Endodermal cell (in vitro differentiated cells): ENCODE measurements around the genes TXK and SCFD2.

GRCh38 chr4:47851686-47852075 is 13.8 kb upstream of the CORIN start:
- PRO-cap = no peak

- PRO-cap = no peak
These were observed at the start of gene TXK for GRCh38 chr4:48133532-48134703. Gene TXK (minus strand): TSS chr4:48134250.

GRCh38 chr4:48331555-48332039 is 9.7 kb upstream of the SLAIN2 start:
- PRO-cap = no peak

DNA sequence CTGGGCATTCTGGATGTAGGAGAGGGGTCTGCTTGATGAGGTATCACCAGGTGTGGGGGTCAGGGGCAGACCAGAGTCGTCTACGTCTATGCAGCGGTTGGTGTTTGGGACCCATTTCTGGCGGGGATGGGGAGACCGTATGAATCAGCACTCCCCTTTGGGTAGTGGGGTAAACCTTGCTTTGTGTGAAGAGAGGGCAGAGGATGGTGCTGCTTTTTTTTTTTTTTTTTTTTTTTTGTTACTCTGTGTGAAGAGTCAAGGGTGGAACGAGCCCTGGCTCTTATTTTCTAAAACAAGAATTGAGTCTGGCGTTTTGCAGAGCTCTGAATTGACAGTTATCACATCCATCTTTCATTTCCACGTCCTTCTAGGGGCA is 1.2 kb downstream of the SLAIN2 start:
- PRO-cap = no peak

DNA sequence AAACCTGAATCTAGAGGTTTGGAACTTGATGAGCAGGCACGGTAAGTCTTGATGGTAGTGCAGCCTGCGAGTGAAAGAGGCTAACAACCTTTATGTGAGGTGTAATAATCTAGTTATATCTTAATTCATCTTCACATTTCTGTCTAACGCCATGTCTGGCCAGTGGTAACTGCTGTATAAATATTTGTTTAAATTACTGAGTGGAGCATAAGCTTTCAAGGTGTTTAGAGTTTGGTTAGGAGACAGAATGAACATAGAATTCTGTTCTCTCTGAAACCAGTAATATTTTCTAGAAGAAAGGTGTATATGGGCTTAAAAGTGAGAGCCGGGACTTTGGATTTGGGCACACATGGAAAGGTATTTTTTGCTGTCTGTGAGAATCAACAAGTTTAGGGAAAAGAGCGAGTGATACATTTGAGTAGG is 10.2 kb downstream of the SLAIN2 start:
- PRO-cap = no peak

- PRO-cap = no peak
These were observed 48.4 kb downstream of the SLAIN2 start for GRCh38 chr4:48389745-48390073.

DNA sequence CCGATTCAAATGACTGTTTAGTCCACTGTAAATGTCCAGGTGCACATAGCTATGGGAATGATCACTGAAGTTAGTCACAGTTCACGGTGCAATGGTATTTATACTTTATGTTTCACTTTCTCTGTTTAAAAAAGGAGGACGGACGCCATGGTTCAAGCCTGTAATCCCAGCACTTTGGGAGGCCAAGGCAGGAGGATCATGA is 60.5 kb downstream of the ZAR1 start:
- PRO-cap = no peak

GRCh38 chr4:48755092-48755599 is 24.9 kb downstream of the FRYL start:
- PRO-cap = no peak

- PRO-cap = unidirectional peak, plus-strand start at chr4:51844869; unidirectional peak, plus-strand start at chr4:51844900
These were observed 1.4 kb downstream of the DCUN1D4 start for GRCh38 chr4:51844023-51845021.

DNA sequence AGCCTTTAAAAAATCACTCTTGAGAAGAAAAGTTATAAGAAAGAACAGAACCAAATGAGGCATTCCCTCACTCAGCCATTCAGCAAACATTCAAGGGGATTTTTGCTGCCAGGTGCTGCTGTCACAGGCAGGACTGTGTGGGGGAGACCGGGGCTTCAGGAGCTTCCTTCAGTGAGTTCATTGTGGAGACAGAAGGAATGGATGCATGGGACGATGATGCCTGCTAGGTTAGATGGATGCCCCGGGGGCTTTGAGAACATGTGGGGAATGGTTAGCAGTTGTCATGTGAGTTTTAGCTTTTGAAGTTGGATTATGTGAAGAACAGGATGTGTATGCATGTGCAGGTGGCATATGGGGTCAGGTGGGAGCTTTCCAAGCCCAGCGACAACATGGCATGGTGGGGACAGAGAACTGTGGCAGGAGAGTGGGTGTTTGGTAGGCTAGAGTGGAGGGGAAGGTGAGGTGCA is 8.2 kb downstream of the DCUN1D4 start:
- PRO-cap = no peak

- PRO-cap = unidirectional peak, plus-strand start at chr4:52037873
These were observed 509 bp downstream of the SGCB start for GRCh38 chr4:52037476-52038103.

DNA sequence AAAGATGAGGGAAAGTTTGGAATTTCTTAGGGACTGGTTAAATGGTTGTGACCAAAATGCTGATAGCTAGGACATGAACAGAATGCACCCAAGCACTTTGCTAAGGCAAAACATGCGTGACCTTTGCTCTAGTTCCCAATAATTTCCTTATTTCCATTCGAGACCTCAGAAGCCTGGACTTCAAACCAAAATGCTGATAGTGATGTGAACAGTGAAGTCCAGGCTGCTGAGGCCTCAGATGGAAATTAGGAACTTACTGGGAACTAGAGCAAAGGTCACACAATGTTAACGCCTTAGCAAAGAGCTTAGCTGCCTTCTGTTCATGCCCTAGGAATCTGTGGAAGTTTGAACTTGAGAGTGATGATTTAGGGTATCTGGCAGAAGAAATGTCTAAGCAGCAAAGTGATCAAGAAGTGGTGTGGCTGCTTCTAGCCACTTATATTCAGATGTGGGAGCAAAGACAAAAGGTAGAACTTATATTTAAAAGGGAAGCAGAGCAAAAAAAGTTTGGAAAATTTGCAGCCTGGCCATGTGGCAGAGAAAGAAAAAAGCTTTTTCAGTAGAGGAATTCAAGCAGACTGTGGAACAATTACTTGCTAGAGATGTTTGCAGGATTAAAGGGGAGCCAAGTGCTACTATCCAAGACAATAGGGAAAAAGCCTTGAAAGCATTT is 3.3 kb upstream of the USP46 start:
- PRO-cap = no peak

DNA sequence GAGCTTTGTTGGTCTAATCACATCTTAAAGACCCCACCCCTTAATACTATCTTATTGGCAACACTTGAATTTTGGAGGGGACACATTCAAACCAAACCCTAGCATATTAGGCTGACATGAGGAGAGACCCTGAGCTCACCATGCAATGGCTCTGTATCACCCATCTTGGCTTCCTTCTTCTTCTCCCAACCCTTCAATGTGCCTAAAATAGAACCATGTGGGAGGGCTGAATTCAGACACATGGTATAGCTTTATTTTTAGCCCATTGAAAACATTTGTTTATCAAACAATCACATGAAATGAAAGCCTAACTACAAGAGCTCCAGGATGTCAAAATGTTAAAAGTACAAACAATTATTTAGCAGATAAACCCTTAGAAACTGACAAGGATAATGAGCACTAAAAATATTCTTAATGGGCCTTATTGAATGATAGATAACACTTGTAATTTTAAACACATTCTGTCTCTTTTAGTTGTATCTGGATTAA is 81.6 kb downstream of the RASL11B start:
- PRO-cap = no peak

DNA sequence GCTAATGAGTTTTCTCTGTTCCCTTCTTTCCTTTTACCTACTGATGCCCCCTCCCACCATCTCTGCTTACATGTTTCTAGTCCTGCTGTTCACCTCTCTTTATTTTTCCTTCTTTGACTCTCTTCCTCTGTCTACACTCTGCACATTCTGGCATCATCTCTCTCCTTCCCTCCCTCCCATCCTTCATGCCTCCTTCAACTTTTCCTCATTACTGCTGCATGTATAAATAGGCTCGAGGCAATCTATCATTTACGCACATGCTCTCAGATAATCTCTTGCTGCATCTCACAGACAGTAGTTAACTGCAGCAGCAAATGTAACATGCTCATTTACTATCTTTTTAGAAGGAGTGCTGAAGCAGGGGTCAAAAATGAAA is 127.7 kb downstream of the RASL11B start:
- PRO-cap = no peak

DNA sequence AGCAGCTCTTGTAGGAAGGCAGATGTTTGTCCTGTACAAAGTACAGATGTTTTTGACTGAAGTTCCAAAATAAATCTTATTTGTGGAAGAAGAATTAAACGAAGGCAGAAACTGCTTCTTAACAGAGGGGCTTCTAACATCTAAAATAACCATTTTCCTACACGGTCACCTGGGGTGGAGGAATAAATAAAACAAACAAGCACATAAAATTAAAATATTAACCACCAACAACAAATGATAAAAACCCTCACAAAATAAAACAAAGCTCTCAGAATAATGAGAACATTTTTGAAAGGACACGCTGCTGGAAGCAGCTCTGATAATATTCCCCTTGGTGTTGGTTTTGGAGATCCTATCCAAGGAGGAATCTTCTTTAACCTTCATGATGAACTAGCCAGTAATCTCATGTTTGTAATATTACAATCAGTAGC is 153.8 kb downstream of the RASL11B start:
- PRO-cap = no peak

DNA sequence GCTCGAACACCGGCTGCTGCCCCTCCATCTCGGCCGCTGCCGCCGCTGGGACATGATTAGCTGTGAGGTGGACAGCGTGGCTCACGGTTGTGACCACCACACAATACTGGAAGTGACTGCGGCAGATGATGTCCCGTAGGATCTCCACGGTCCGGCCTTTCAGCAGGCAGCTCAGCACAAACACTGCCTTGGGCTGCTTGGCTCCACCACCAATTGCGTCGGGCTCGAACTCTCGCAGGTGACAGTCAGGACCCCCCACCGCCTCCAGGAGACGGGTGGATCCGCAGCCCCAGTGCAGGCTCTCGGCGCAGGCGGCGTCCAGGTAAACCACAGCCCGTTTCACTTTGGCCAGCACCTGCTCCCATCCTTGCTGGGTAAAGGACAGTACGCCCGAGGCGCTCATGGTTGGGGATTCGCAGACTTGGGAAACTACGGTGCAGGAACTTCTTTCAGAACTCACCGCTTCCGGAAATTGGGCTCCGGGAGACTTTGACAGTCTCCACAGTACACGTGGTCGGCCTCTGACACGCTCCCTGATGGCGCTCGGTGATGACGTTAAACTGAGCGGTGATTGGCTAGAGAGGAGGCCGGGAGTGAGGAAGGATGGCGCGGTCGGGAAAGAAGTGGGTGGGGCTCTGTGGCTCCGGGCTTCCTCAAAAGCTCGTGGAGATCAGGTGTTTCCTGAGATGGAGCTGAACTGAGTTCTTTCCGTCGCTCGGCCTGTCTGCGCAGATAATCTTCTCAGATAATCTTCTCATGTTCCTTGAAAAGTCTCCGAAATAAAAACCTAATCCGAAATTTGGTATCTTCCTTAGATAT is at the start of gene SCFD2:
SCFD2 (minus strand) TSS at position 523 of the 819 bp plus-strand sequence.
- PRO-cap = no peak

GRCh38 chr4:53452726-53453430 is 75.4 kb downstream of the FIP1L1 start:
- PRO-cap = no peak

- PRO-cap = no peak
These were observed 186.1 kb upstream of the LNX1 start for GRCh38 chr4:53777292-53777811.

GRCh38 chr4:53885969-53886527 is 178.4 kb downstream of the CHIC2 start:
- PRO-cap = no peak

GRCh38 chr4:54062890-54063678 is 1.3 kb downstream of the CHIC2 start:
- PRO-cap = no peak